ENCODE measurements around a stretch of chr12.

DNA sequence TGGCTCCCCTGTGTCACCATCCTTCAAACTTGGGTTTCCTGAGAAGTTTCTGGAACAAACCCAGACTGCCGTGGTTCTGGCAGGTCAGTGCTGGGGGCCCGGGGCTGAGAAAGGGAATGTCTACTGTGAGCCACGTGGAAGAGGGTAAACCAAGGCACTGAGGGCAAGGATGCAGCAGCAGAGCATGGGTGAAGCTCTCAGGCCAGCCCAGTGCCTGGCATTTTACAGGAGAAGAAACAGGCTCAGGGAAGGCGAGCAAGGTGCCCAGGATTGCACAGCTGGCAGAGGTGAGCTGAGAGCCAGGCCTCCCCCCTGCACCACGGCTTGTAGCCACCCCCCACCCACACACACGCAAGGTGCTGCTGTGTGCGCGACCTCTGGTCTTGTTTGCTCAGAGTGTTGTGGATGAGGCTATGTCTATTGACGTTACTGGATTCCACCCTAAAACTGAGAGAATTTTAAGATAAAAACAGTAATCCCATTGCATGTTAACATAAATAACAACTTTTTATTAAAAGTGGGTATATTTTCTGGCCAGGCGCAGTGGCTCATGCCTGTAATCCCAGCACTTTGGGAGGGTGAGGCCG is 5.4 kb downstream of the LRCOL1 start:
- PRO-cap, 6 experiments: no peak in any of the 6 experiments
- RAMPAGE, long total RNA, 2 experiments: no peak in any of the 2 experiments
- RRBS: no CpG with 5 or more reads among the region's 11 CpGs

GRCh38 chr12:132618884-132619307 is 320 bp downstream of the P2RX2 start:
- PRO-cap, 6 experiments: no peak in any of the 6 experiments
- RAMPAGE, long total RNA, 2 experiments: no peak in any of the 2 experiments
- RRBS: 8% methylated on average over 8 of the region's 39 CpGs

- PRO-cap, 6 experiments: no peak in any of the 6 experiments
- RAMPAGE, long total RNA, 2 experiments: no peak in any of the 2 experiments
- RRBS: 4% methylated on average over 12 of the region's 39 CpGs
These were observed 738 bp downstream of the P2RX2 start for GRCh38 chr12:132619308-132619720.

DNA sequence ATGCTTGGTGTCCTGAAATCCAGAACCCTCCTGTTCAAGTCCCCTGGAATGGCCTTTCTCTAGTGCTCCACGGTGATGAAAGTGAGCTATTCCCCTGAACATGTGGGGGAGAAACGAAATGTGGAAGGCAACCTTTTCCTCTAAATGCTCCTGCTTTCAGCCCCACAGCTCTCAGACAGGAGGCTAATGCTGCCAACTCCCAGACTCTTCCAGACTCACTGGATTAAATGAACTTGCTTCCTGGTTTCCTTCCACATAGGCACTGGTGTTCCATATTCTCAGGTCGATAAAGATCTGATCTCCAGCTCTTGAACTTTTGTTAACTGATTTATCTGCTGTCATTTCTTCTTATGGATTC is 2.4 kb upstream of the PGAM5 start:
- PRO-cap, 6 experiments: no peak in any of the 6 experiments
- RAMPAGE, long total RNA, 2 experiments: no peak in any of the 2 experiments
- RRBS: no CpG with 5 or more reads among the region's 3 CpGs

- PRO-cap, 6 experiments: no peak in any of the 6 experiments
- RAMPAGE, long total RNA, 2 experiments: no peak in any of the 2 experiments
- RRBS: no CpG with 5 or more reads among the region's 28 CpGs
These were observed 10.2 kb downstream of the PGAM5 start for GRCh38 chr12:132720580-132721487.

GRCh38 chr12:132740000-132740768 is 21.4 kb downstream of the ANKLE2 start:
- PRO-cap, 6 experiments: peak in 4 of 6 experiments; most common plus-strand start chr12:132740534 (in 4); most common minus-strand start chr12:132740346 (in 2)
- RAMPAGE, long total RNA, 2 experiments: no peak in any of the 2 experiments
- RRBS: 12% methylated on average over 3 of the region's 19 CpGs

DNA sequence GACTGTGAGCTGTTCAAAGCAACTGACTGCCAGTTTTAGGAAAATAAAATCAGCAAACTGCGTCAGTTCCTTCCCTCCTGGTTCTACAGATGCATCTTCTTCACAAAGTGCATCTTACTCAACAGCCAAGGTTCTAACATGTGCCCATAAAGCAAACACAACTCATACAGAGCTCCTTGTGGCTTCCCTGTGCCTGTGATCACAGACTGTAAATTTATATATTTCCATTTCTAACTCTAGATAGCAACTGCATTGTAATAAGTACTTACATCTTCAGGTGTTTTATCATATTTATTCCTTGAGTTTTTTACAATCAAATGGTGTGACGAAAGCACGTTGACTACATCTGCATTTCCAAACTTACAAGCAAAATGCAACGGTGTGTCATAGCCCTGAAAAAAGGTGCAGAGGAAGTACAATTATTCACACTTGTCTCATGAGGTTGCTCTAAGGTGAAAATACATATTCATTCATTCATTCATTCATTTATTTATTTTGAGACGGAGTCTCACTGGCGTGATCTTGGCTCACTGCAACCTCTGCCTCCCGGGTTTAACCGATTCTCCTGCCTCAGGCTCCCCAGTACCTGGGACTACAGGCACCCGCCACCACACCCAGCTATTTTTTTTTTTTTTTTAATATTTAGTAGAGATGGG is 18.6 kb downstream of the ANKLE2 start:
- PRO-cap, 6 experiments: no peak in any of the 6 experiments
- RAMPAGE, long total RNA, 2 experiments: no peak in any of the 2 experiments
- RRBS: no CpG with 5 or more reads among the region's 9 CpGs

DNA sequence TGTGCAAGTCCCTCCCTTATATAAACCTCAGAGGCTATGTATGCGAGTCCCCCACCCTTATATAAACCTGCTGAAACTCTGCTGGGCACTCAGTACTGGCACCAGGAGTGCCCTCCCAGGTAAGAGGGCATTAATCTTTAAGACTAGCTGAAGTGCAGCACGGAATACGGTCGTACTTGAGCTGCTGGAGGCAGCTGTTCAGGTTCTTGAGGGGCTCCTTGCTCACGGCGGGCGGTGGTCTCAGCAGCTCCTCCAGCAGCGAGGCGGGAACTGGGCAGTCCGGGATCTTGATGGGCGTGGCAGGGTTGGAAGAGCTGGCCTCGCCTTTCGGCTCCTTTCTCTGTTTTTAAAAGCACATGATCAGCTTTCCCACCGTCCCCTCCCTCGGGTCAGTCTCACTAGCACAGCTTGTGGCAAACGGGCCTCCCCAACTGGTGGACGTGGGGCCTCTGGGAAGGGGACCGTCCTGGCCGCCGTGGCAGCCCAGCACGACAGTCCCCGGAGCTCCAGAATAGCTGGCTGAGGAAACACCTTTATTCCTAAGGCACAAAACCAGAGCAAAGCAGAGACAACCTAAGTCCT is 12.4 kb upstream of the ANKLE2 start:
- PRO-cap, 6 experiments: no peak in any of the 6 experiments
- RAMPAGE, long total RNA, 2 experiments: no peak in any of the 2 experiments
- RRBS: no CpG with 5 or more reads among the region's 22 CpGs

DNA sequence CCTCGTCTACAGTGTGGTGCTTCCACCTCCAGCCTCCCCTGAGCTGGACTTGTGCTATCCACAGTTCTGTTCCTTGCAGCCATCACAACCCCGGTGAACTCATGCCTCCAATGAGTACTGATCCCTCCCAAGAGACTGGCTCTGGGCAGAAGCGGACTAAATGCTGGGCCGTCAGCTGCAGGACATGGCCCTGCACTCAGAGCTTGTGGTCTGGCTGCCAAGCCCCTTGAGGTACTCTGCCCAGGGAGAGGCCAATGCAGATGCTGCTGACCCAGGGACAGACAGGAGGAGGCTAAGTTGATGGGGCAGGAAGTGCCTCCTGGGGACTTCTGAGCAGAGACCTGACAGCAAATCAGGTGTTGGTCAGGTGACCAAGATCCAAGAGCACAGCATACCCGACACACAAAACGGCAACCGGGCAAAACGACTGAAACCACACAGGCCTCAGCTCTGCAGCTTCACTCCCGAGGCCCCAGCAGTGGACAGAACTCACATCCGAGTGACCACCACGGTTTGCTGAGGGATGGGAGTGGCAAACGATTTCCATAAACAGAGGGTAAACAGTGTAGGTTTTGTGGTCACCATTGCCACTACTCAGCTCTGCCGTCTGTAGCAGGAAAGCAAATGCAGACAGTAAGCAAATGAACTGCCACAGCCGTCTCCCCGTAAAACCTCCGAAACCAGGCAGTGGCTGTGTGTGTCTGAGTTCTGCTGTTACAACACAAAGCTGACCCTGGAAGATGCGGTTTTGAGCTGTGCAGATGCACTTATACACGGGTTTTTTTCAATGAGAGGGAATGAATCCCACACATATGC is 14.5 kb downstream of the CHFR start:
- PRO-cap, 6 experiments: no peak in any of the 6 experiments
- RAMPAGE, long total RNA, 2 experiments: no peak in any of the 2 experiments
- RRBS: 91% methylated on average over 2 of the region's 18 CpGs

- PRO-cap, 6 experiments: peak in 6 of 6 experiments; most common minus-strand start chr12:132908491 (in 4)
- RAMPAGE, long total RNA, 2 experiments: no peak in any of the 2 experiments
- RRBS: 1% methylated on average over 26 of the region's 71 CpGs
These were observed 20.7 kb upstream of the CHFR start for GRCh38 chr12:132907952-132908649.

DNA sequence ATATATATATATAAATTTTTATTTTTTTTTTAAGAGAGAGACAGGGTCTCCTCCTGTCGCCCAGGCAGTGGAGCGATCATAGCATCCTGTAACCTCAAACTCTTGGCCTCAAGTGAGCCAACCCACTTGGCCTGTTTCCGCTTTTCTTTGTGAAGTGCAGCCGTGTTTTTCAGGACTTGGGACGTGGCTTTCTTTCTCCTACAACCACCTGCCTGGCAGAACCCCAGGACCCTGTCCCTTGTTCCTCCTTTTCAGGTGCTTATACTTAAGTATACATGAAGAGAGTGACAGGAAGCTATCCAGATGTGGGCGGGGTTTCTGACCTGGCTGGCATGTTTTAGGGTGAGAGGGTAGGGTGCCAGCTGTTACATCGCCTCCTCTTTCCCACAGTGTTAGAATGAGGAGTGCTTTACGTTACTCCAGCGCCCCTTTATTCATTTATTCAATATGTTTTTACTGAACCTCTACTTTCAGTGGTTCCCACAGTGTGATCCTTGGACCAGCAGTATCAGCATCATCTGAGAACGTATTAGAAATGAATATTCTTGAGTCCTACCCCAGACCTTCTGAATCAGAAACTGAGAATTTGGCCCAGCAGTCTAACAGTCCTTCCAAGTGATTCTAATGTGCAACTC is 753 bp downstream of the ZNF140 start:
- PRO-cap, 6 experiments: no peak in any of the 6 experiments
- RAMPAGE, long total RNA, 2 experiments: no peak in any of the 2 experiments
- RRBS: no CpG with 5 or more reads among the region's 10 CpGs

DNA sequence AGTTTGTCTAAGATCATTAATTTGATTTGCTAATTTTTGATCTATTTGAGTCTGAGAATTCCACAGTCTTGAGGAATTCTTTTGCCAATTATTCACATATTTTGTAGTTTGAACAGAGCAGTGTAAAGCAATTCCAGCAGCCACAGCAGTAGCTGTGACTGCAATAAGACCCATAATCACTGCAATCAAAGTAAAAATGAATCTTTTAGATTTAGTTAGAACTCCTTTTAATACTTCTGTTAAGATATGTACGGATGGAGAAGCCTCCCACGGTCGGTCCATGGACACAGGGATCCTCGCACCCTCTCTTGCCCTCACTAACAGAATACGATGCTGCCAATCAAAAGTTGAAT is 11.3 kb downstream of the ZNF140 start:
- PRO-cap, 6 experiments: no peak in any of the 6 experiments
- RAMPAGE, long total RNA, 2 experiments: no peak in any of the 2 experiments
- RRBS: no CpG with 5 or more reads among the region's 5 CpGs

Data from heart left ventricle (tissue), 7 donors.